Subcutaneous preadipocyte (primary cell): ENCODE results near the genes DNTT and EXOSC1.

- CAGE, long polyA plus RNA, result no peak
Measured at GRCh38 chr10:96267261-96267727, 4.1 kb downstream of the BLNK start.

- CAGE, long polyA plus RNA, result no peak
Measured at GRCh38 chr10:96304123-96304666, at the start of gene DNTT. Gene DNTT, plus strand, starts transcription at chr10:96304434.

DNA sequence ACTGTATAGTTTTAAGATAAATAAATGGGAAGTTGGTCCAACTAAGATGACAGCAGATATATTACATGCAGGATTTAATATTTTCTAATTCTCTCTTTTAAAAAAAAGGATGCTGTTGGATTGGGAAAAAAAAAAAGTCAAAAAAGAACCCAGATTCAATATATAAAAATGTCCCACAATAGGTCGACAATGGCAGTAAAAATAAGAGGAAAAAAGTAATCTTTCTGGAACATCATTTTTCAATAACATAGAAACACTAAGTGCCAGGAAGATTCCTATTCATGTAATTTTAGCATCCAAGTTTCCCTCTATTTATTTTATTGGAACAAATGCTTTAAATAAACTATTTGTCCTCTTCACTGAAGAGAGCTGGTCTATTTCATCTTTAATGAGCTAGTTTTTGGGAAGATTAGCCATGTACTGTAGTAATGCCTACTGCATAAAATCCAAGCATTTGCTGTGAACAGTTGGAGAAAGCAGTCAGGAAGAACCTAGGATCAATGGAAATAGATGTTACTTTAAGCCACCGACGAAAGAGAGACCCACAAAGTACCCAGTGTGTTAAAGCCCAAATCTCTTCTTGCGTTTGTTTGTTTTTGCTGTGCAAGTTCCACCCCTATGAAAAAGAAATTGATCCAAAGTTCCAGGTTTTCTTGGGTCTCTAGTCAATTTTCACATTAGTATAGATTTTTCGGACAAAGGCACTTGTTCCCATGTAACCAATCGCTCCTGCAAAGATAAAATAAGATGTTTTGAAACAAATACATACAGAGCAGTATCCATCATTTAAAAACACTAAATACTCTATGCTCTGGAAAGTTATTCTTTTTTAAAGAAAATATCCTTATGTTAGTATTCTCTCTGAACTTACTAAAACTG lies 8.1 kb upstream of the TLL2 start:
- CAGE, long polyA plus RNA, result no peak

GRCh38 chr10:96559071-96559861 lies 27.5 kb downstream of the TM9SF3 start:
- CAGE, long polyA plus RNA, result no peak

DNA sequence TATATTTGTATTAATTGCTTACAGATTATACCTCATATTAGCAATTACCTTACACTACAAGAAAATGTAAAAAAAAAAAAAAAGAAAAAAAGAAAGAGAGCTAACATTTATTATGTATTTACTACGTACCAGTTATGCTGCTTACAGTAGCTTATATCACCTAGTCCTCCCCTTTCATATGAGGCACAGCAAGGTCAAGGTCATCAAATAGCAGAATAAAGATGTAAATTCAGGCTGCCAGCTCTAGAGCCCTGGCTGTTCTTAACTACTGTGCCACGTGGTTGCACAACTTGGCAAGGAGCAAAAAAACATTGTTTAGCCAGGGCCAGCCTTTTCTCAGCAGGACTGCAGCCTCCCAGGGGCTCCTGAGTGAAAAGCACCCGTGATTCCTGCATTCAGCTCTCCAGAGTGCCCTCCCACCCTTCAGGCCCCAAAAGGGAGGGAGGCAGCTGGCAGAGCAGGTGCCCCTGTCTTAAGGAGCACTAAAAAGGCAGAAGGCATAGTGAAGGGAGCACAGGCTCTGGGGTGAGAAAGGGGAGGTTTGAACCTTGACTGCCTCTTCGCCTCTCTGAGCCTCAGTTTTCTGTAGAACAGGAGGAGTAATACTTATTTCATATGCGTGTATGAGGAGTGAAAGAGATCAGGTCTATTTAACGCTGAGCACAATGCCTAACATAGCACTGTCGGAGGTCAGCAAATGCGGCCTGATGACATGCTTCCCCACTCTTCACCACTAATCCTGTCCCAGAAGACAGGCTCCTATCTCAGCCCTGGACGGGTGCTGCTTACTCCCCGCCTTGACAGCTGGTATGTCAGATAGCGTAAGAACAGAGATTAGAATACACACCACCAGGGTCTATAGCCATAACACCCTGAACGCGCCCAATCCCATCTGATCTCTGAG lies 32.0 kb upstream of the TM9SF3 start:
- CAGE, long polyA plus RNA, result no peak

GRCh38 chr10:96696358-96696791 lies 23.9 kb downstream of the PIK3AP1 start:
- CAGE, long polyA plus RNA, result no peak

- CAGE, long polyA plus RNA, result no peak
Measured at GRCh38 chr10:96918035-96918604, 86.0 kb downstream of the LCOR start.

DNA sequence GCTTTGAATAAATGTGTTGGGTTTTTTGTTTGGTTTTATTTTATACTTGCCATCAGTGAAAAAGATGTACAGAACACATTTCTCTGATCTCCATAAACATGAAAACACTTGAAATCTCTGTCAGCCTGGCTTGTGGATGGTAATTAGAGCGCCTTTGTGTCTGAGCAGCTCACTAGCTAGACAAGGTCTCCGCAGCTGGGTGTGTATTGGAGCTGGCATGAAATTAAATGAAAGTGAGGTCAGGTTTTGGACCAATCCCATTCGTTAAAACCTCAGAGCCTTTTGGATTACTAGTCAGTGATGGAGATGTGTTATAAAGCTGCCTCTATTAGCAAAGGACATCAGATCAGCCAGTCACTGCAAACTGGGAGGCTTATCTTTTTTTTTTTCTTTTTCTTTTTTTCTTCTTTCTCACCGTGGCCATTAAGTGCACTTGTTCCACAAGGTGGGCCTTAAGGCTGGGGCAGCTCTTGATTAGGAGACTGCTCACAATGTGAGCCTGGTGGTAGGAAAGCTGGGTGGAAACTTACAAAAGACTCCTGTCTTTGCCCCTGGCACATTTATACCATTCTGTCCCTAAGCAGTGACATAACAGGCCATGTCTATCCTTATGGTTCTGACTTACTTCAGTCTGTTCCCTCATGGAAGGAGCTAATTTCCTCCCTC lies 2.9 kb downstream of the FRAT1 start:
- CAGE, long polyA plus RNA, result no peak

- CAGE, long polyA plus RNA, result no peak
Measured at GRCh38 chr10:97408417-97408912, 7.3 kb upstream of the RRP12 start.

GRCh38 chr10:97445229-97446302 lies at the start of gene EXOSC1:
Gene EXOSC1, minus strand, starts transcription at chr10:97446006.
- CAGE, long polyA plus RNA, result start-site peak on the plus strand at chr10:97446173-97446220, 240 and 43 reads in 2 replicates

DNA sequence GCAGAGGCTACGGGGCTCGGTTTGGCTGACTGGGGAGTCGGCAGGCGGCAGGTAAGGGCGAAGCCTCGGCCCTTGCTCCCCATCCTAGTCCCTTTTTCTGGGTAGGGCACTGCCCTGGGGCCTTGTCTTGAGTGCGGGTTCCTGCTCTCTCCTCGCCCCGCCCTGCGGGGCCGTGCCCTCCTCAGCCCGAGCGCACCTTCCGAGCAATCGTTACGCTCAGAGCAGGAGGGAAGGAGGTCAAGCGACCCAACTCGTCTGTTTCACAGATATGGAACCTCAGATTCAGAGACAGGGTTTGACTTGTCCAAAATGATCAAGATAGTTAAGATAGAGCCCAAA lies 297 bp downstream of the ZDHHC16 start:
- CAGE, long polyA plus RNA, result no peak

DNA sequence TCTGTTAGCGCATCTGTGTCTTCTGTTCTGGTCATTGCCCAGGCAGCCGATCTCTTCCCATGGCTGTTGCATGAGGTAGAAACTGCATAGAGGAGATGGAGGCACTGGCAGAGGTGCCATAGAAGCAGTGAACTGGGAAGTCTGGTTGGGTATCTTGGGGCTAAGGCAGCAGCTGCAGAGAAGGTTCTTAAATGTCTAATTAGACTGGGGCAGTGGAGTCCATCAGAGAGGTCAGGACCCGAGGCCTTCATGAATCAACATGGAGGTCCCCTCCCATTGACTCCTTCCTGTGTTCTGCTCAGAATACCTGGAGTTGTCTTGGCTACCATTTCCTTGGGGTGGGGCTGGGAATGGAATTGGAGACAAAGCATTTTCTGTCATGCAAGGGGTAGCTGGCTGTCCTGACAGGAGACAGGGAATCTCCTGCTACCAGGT lies 4.6 kb downstream of the ZDHHC16 start:
- CAGE, long polyA plus RNA, result no peak

- CAGE, long polyA plus RNA, result no peak
Measured at GRCh38 chr10:97456527-97457205, 10.7 kb downstream of the ZDHHC16 start.

DNA sequence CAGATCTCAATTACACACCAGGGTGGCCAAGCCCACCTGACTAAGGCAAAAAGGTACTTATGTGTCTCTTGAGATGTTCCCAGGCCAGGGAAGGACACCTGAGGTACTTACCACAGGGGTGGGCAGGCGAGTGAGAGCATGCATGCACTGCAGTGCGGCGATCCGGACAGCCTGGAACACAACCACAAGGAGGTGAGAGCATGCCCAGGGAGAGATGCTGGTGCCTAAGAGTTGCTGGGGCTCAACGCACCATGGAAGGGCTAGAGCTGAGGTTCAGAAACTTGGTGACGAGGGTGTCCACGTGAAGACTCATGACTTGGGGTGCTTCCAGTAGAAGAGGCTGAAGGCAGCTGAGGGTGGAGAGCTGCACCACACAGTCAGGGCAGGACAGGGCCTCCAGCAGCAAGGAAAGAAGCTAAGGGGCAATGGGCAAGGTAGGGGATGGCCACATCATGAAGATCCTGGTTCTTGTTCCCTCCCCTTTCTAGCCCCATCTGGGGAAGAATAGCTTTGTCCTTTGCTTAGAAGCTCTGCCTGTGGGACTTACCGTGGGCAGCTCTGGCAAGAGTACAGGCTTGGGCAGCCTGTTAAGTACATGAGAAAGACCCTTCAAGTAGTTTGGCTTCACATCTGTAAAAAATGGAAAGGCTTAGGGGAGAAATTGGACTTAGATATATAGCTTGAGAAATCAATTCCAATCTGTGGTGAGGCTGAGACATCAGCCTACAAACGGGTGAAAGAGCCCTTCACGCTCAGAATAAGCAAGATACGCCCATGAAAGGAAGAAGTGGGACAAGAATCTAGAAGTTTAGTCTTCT lies 13.3 kb downstream of the ZDHHC16 start:
- CAGE, long polyA plus RNA, result no peak

DNA sequence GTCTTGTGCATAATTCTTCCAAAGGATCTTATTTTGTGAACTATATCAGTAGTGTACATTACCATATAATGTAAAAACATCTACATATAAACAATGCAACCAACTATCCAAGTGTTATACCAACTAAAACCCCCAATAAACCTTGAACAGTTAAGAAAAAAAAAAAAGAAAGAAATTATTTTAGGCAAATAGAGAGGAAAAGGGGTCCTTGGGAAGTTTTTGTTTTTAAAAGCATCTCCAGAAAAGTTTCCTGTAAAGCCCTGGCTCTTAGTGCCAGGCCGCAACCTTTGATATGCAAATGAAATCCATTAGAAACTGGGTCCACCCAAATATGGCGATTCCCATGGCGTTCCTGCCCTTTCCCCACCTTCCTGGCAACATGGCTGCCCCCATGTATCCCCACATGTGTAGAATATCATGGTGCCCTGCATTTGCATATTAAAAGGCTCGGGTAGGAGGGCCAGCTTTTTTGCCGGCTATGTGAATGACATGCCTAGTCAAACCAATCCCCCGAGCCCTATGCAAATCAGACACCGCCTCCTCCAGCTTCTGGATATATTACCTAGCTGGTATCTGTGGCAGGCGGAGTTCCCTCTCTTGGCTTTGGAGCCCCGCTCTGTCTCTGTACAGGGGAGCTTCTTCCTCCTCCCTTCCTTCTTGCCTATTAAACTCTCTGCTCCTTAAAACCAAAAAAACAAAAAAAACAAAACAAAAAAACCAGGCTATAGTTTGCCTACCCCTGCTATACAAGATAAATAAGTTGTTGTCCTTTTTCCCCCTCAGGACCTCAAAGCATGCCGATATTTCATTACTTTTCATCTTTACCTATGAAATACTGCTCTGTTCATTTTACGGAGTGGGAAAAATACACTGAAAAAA lies 18.3 kb downstream of the MMS19 start:
- CAGE, long polyA plus RNA, result no peak

- CAGE, long polyA plus RNA, result no peak
Measured at GRCh38 chr10:97539664-97540382, 32.8 kb upstream of the ANKRD2 start.

DNA sequence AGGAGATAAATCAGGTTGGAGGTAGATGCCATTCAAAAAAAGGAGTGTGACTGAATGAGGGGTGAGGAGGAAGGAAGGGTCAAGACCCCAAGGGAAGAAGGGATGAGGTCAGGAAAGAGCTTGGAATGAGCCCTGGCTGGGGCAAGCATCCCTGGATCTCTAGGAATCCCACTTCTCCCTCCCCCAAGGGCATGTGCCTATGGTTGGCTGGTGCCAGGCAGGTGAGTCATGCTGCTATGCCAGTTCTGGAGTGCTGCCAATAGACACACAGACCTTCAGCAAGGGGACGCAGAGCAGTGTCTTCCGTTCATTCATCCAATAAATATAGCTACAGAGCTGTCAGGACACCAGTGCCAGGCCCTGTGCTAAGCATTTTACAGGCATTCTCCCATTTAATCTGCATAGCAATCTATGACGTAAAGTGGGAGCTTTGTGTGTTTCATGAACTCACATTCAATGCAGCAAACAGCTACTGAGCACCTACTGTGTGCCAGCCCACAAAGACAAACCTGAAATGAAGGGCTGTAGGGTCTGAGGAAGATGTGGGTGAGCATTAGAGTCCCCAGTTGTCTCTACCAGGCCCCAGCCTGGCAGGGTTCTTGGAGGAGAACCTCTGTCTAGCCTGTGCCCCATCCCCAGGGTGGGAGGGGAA lies 2.2 kb downstream of the ANKRD2 start:
- CAGE, long polyA plus RNA, result no peak

- CAGE, long polyA plus RNA, result no peak
Measured at GRCh38 chr10:97596050-97597215, 6.9 kb downstream of the C10orf62 start.

GRCh38 chr10:97675067-97676293 lies 11.6 kb downstream of the AVPI1 start:
- CAGE, long polyA plus RNA, result no peak

GRCh38 chr10:97713914-97714834 lies 644 bp downstream of the MARVELD1 start:
- CAGE, long polyA plus RNA, result no peak